ENCODE measurements around a stretch of chr10.

DNA sequence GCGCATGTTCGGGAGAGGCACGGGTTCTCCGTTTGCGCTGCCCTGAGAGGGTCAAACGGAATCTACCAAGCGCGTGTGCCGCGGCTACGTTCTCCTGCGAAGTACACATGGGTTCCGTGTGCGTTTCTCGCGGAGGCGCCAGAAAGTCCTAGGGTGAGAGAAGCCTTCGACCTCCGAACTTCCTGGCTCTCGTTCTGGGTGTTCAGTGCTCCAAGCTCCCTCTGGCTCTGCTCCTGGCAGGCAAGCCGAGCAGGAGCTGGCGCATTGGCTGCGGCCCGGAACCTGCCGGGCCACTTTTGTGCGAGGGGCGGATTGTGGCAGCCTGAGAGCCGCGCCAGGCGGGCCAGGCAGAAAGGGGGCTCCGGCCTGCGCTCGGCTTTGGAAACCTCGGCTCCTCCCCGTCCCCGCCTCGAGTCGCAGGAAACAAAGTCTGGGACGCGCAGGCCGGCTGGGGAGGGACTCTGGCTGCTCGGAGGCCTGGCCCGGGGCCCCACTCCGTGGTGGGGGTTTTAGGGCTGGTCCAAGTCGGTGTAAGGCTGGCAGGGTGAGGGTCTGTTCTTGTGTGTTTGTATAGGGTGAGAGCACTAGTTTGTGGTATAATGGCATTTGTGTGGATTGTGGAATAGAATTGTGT, 9.7 kb downstream of the EMX2 start:
- PRO-cap, 2 experiments: no peak in any of the 2 experiments

DNA sequence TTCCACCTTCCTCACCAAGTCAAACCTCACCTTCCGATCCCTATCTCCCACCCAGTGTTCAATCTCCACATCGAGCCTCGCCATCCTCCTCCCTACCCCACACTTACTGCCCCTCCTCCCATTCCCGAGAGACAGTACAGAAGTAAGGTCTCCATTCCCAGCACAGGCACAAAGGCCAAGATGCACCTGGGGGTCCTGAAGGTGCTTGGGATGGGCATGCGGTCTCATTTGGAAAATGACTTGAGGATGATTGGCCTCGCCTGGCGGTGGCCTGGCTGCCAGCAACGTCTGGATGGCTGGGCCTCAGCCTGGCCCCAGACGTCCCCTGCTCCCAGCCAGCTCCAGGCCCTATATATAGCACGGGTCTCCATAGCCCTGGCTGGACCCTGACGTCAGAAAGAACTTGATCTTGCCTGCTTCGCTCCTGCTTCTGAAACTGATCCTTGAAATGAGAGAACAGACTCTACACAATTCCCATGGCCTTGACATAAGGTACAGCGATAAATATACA, 11.7 kb downstream of the EMX2 start:
- PRO-cap, 2 experiments: no peak in any of the 2 experiments

DNA sequence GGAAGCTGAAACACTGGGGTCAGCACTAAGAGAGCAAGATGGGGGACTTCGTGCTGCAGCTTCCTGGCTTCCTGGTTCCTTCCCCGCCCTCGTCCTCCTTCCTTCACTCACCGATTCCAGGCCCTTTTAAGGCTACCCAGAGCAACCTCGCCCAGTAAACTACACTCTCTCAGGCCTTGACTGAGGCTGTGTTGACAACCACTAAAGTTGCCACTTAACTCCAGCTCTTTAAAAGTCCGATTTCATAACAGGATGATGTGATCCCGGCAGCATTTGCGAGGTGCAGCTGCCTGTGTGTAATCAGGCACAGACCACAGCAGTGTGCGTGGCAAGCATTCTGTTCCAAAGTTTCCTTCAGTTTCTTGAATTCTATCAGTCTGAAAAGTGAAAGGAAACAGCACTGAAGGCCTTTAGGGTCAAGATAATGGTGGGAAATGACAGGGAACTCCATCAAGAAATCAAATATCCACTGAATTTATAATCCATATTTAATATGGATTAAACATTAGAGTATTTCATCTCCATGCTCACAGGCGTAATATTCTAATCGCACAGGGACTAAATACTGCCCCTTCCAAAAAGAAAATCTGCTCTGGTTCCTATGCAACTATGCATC, 110.5 kb downstream of the RAB11FIP2 start:
- PRO-cap, 2 experiments: peak in 1 of 2 experiments; most common plus-strand start position 272 of the sequence (in 1); most common minus-strand start position 100 of the sequence (in 1)

DNA sequence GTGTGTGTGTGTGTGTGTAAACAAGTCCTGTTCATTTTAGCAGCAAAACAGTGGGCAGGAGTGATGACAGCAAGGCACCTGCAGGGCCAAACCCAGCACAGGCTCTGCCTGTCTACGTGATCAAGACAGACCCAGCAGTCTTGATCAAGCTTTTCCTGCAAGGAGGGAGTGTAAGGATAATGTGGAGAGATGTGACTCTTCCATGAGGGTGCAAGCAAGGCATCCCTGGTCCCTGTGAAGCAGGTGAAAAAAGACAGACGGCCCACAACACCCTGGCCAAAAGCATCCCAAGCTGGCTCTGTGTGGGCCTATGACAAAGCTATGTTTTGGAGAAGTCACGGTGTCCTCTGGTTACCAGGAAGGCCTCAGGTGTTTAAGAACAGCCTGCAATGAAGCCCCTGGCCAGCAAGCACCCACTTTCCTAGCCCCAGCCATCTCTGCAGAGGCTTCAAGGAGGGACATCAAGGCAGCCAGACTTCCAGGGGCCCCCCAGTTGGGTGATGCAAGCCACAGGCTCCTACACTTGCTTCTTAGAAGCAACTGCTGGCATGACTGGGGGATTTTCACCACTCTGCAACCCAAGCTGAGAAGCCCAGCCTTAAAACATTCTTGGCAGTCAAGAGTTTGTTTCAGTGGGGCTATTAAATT, 22.1 kb downstream of the RAB11FIP2 start:
- PRO-cap, 2 experiments: no peak in any of the 2 experiments

GRCh38 chr10:118625553-118625940, 30.1 kb upstream of the PRLHR start:
- PRO-cap, 2 experiments: no peak in any of the 2 experiments

DNA sequence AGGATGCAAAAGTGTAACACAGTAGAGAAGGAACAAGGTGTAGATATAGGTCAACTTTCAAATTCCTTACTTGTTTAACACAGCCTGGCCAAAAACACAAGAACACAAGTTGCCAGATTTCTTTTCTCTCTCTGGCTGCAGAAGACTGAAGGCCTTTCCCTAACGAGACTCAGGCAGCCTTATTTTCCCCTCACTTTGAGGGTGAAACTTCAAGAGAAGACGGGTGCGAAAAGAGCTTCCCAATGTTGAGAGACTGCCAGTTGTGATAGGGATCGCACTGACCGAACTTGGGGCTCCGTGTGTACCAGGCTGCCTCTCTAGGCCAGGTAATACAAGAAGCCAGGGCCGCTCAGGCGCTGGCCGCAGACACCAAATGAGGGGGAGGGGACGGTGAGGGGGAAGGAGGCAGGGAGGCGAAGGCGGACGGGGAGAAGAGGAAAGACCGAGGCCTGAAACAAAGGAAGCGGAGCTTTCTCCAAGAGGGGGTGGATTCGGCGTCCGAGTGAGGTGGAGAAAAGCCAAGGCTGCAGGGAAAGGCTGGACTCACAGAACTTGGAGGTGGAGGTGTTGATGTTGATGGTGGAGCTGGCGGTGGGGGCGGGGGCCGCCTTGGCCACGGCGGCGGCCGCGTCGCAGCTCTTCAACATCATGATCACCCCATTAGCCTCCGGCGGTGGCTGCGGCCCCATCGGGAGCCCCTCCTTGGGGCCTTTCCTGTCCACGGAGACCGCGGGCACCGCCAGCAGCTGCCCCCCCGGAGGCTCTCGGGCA, 736 bp downstream of the CACUL1 start:
- PRO-cap, 2 experiments: no peak in any of the 2 experiments

GRCh38 chr10:118759848-118760252, 5.1 kb upstream of the CACUL1 start:
- PRO-cap, 2 experiments: no peak in any of the 2 experiments

GRCh38 chr10:118958988-118959506, 70.5 kb upstream of the NANOS1 start:
- PRO-cap, 2 experiments: peak in 1 of 2 experiments; most common plus-strand start chr10:118959353 (in 1); most common minus-strand start chr10:118959111 (in 1)

GRCh38 chr10:119048164-119048748, 18.7 kb downstream of the NANOS1 start:
- PRO-cap, 2 experiments: no peak in any of the 2 experiments

DNA sequence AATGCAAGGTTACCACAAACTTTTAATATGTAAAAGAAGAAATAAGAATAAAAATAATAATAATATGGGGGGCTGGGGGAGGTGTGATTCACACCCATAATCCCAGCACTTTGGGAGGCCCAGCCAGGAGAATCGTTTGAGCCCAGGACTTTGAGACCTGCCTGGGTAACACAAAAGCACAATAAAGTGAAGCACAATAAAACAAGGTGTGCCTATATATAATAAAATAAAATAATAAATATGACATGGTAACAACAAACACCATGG, 25.2 kb downstream of the EIF3A start:
- PRO-cap, 2 experiments: no peak in any of the 2 experiments

- PRO-cap, 2 experiments: peak in 2 of 2 experiments; most common plus-strand start chr10:119208418 (in 1); most common minus-strand start chr10:119208430 (in 2)
These were observed 772 bp downstream of the GRK5 start for GRCh38 chr10:119208113-119208573.

DNA sequence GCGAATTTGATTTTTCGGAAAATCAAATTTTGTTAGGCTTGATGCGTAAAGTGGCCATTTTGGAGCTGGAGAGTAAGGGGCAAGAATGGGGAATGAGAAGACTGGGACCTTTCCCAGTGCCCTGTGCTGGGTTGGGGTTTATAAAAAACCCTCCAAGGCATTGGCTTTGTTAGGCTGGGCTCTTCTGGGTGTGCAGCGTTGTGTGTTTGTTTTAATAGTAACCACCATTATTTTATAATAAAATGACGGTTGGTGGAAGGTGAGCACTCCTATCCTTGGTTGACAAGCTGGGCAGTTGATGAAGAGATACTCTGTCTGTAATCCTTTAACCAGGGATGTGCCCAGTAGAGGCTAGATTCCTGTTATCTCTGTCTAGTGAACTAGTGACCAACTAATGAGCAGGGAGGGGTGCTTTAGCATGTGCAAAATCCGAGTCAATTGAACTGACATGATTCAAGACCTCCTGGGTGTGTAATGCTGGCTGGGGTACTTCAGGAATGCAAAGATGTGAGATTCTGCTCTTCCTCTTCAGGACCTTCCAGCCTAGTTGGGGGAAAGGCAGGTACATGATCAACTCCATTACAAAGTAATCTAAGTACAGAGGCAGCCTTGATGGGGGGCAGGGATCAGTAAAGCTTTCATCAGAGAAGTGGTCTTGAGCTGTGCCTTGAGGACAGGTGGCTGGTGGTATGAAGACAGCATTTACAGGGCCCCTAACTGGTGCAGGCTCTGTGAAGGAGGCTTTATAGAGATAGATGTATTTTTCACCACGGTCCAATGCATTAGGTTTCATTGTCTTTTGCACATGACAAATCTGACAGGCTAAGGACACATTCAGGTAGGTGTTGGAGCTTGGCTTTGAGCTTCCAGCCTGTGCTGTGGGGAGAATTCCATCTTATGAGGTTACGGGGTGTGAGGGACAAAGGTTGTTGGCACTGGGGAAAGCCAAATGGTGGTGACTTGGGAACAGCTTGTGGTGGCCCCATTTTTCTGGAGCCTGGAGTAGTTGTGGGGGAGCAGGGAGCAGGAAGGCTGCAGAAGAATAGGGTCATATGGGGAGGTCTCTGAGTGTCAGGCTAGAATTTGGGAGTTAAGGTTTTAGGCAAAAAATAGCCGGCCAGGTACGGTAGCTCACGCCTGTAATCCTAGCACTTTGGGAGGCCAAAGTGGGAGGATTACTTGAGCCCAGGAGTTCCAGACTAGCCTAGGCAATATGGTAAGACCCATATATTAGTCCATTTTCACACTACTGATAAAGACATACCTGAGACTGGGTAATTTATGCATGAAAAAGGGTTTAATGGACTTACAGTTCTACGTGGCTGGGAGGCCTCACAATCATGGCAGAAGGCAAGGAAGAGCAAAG, 22.2 kb downstream of the GRK5 start:
- PRO-cap, 2 experiments: no peak in any of the 2 experiments

DNA sequence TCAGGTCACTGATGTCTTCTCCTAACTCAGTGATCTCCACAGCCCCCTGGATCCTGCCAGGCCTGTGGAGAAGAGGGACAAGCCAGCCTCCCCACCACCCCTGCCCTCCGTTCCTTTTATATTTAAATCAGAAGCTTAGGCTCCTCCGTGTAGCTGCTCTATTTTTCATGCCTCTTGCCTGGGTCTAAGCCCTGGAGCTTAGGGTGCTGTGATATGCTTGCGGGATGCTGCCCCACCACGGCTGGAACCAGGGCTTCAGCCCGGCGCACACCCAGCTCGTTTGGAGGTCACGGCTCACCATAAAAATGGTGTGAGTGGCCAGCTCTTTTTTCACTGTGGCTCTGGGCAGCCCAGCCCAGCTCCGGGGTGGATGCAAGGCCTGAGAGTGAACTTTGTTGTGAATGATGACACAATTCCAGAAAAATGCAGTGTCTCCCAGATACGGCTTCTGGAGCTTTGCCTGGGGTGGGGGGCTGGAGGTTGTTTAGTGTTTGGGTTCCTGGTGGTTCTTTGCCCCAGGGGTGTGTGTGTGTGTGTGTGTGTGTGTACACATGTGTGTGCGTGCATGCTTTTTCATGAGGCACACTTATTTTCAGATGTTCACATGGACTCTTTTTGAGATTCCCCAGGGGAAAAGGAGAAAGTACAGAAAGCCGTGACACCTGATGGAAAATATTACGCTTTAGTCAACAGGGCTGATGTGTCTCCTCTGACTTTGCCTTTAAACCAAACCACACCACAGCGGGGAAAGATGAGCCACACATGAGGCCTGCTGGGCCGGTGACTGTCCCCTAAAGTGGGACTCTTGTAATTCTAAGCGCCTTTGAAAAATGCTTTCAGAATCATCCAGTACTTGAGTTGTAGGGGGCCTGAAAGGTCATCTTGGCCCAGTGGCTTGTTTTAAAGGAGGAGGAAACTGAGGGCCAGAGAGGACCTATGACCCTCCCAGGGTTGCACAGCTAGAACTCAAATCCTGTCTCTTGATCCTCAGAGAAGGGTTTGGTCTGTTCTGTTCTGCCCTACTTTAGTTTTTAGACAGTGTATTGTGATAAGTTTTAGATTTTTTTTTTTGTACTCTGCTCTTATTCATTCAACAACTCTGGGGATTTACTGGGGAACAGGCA, 46.3 kb downstream of the GRK5 start:
- PRO-cap, 2 experiments: no peak in any of the 2 experiments

- PRO-cap, 2 experiments: peak in 2 of 2 experiments; most common plus-strand start chr10:119271238 (in 1); most common minus-strand start chr10:119271108 (in 1)
These were observed 64.1 kb downstream of the GRK5 start for GRCh38 chr10:119271045-119272200.

DNA sequence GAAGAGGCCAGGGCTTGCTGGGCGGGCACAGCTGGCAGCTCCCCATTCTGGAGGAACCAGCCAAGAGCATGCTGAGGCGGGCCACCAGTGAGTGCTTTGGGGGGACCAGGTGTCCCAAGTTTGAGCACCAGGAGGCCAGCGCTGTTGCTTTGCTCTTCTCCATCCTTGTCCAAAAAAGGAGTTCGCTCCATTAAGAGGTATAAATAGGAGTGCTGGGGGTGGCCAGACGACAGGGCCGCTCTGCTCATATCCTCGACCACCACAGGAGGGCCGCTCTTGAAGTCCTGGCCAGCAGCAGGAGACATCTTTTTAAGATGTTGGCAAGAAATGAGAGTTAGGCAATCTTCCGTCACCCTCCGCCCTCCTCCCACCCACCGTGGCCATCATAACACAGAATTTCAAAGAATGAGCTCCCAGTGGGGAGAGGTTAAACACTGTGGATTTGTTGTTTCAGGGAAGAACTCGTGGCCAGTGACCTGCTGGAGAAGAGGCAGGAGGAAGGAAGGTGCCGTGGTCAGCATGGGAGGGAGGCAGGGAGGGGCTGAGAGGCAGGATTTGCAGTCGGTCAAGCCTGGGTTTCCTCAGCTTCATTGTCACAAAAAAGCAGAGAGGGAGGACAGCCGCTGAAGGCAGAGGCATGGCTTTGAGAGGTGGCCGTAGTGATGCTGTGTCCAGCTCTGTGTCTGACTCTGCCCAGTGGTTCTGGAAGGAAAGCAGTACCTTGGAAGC, 141.5 kb downstream of the GRK5 start:
- PRO-cap, 2 experiments: peak in 1 of 2 experiments; most common plus-strand start position 596 of the sequence (in 1)

- PRO-cap, 2 experiments: peak in 1 of 2 experiments; most common plus-strand start chr10:119379072 (in 1); most common minus-strand start chr10:119378750 (in 1)
These were observed 163.9 kb downstream of the RGS10 start for GRCh38 chr10:119378452-119379133.

DNA sequence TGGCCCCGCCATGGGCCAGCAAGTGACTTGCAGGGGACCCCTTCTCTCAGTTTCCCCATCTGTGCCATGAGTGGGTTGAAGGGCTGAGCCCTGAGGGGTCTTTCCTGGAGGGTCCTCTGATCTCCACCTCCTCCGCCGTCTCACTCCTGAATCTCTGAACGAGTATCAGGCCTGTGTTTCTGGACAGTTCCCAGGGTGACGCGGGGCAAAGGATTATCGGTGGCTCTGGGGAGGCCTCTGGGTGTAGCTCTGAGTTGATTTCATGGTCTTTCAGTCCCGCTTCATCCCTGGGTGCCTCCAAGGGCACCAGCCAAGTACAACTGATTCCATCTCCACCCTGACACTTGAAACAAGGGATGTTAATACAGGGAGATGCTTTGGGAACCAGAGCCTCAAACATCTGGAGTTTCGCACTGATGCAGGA, 126.7 kb downstream of the RGS10 start:
- PRO-cap, 2 experiments: peak in 1 of 2 experiments; most common minus-strand start position 156 of the sequence (in 1)

- PRO-cap, 2 experiments: no peak in any of the 2 experiments
These were observed 99.1 kb downstream of the RGS10 start for GRCh38 chr10:119443254-119443978.

DNA sequence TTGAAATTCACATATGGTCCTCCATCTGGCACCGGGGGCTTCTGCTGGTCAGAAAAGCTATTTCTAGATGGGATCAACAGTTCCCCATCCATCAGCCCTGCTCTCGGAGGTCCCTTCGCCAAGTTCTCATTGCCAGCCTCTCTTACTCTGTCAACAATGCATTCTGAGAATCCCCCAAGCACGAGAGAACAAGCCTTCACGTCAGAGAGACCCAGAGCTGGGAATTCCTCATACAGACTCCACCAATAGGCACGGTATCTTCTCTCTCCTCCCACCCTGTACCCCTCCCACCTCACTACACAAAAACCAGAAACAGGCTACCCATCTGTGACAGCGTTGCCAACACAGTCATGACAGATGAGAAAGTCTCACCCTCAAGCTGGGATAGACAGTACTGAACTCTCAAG, 15.7 kb downstream of the RGS10 start:
- PRO-cap, 2 experiments: no peak in any of the 2 experiments

GRCh38 chr10:119640878-119641229, 10.3 kb upstream of the BAG3 start:
- PRO-cap, 2 experiments: no peak in any of the 2 experiments